ENCODE results near the gene EXOC3L1.

DNA sequence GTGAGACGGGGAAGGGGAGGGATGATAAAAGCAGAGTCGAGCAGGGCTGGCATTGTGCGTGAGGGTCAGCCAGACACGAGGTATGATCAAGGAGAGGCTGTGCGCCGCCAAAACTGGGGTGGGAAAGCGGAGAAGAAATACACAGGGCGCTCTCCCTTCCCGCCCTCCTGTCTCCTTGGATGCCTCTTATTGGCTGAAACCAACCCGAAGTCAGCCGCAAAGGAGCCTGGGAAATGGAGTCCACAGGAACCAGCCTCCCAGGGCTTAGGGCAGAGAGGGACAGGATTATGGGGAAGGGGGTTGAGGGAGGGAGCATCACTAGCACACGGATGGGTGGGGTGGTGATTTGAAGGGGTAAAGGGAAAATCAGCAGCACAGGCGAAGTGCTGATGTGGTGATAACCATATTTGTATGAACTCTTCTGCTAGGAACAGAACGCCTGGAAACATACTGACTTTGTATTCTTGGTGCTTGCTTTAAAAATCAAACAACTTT, 13.3 kb upstream of the CCDC113 start:
- PRO-cap = unidirectional peak, minus-strand start at position 169 of the sequence

GRCh38 chr16:58418386-58418978, 26.2 kb downstream of the GINS3 start:
- PRO-cap = no peak

DNA sequence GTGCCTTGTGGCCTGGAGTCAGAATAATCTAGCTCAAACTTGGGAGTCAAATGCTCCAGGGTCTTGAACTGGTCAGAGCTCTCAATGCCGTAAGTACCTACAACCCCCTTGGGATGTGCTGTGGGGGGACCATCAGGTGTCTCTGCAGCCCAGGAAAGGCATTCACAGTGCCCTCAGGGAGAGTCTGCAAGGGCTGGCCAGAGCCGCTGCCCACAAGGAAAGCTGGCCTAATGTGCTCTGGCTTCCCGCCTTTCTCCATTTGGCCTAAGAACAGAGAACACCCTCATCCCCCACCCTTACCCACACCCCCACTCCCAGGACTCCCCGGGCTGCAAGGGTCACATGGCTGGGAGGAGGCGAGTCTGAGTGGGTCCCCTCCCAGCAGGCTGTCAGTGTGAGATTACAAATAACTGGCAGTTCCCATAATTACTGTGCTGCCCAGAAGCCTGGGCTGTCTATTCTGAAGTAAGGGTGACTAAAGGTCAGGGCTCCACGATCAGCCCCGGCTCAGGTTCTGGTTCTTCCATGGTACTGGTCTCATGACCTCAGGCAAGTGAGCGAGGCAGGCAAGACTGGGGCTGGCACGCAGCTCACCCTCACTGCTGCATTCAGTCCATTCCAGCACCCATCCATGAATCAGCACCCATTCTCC, 41.7 kb downstream of the GINS3 start:
- PRO-cap = no peak

- PRO-cap = unidirectional peak, minus-strand start at chr16:58516089
Measured at GRCh38 chr16:58515658-58516405, 515 bp downstream of the SETD6 start.

DNA sequence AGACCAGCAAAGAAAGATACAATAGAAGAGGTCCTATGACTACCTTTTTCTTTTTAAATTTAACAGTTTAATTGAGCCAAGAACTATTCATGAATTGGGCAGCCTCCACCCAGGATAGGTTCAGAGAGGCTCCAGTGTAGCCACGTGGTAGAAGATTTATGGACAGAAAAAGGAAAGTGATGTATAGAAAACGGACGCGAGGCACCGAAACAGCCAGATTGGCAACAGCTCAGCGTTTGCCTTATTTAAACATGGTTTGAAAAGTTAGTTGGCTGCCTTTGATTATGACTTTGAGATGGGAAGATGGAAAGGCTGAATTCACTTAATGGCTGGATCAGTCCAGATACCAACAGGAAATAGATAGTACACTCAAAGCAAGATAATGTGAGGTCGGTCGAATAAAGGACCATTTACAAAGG, 147.6 kb upstream of the GOT2 start:
- PRO-cap = no peak

GRCh38 chr16:60203777-60204204, 1469.7 kb upstream of the GOT2 start:
- PRO-cap = no peak

GRCh38 chr16:60573345-60573803, 1462.9 kb downstream of the CDH8 start:
- PRO-cap = no peak

DNA sequence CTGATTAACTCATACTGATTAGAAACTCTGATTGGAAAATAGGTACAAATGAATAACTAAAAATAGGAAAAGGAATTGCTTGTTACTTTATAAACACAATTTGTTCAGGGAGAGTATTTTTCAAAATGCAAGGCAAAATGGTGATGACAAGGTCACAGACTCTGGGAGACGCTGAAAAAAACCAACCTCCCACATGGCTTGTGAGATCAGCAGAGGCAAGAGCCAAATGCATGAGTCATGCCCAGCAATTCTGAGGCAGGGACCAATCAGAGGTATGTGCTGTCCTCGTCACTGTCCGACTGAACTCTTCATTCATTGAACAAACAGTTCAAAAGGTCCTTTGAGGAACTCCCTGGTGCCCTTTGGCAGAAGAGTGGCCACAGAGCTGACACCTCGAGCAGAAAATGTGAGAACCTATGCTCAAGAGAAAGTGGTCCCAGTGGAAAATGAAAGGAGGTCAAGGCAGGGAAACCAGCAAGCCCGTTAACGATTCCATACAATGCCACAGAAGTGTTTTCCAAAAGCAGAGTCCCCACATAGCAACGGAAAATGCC, 51.0 kb downstream of the CDH11 start:
- PRO-cap = no peak

DNA sequence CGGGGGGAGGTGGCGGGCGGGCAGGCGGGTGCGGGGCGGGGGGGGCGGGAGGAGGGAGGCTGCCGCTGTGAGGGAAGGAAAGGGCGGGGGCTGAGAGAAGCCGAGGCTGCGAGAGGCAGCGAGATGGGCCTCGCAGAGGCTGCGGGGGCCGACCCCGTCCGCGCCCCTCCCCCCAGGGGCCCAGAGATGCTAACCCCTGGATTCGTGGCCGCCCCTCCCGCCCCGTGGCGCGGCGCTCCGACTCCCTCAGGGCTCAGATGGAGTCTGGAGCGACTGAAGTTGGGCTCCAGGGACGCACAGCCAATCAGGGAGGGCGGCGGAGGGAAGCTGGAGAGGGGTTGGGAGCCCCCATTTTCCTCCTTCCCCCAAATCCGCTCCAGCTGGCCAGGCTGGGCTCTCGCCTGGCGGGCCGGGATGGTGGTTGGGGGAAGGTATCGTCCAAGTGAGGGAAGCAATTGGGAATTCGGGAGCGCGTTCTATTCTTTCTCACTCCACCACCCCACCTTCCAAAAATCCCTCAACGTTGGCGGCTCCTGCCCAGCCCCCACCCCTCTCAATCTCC, 318 bp upstream of the CDH11 start:
- PRO-cap = bidirectional peak, plus-strand start at position 98 of the sequence, minus-strand start outside the sequence

GRCh38 chr16:65123944-65124154, 2.0 kb upstream of the CDH11 start:
- PRO-cap = no peak

DNA sequence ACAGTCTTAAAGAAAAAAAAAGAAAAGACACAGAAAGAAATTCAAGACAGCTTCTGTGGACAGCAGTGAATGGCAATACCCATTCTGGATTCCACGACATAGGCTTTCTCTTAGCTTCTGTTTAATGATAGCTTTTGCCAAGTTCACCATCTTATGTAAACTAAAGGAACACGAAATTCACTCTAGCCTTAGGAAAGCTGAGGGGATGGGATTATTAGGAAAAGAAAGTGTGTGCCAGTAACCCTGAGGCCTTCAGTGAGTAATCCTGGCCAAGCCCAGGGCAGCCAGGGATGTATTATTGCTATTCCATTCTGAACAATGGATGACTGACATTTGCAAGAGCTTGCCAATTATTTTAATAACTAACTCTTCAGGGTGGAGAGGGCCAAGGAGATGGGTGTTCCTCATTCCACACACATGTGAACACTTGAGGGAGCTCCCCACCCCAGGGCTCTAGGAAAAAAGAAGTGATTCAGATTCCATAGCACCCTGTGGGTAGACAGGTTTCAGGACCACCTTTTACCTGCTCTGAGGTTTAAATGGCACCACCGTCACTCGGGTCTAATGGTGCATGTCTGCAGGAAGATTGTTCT, 41.7 kb downstream of the TK2 start:
- PRO-cap = no peak

- PRO-cap = no peak
Measured at GRCh38 chr16:66524746-66525601, 24.9 kb downstream of the TK2 start.

DNA sequence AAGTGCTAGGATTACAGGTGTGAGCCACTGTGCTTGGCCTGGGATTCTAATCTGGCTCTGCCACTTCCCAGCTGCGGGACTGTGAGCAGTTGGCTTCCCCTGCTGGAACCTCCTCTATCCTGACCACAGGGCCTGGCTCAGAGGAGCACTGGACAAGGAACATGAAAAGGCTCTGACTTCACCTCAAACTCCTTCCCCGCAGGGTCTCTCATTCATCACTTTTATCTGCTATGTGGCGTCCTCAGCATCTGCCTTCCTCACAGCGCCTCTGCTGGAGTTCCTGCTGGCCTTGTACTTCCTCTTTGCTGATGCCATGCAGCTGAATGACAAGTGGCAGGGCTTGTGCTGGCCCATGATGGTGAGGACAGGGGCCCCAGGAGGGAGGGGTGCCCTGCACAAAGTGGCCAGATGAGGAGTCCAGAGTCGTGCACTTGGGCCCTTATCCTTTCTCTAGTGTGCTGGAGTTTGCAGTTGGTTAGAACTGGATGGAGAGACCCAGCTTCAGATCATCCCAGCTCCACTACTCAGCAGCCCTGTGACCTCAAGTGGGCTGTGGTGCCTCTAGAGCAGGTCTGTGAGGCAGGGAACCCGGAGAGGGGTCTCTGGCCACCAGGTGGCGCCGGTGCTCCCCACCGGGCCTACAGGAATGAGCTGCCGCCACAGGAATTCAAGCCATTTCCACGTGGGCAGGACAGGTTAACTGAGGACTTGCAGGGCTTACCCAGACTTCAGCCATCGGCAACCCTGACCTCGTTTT, 3.8 kb downstream of the CMTM3 start:
- PRO-cap = no peak

GRCh38 chr16:66615321-66615873, 10.9 kb downstream of the CMTM3 start:
- PRO-cap = no peak

GRCh38 chr16:66843946-66844272, 305 bp upstream of the CA7 start:
- PRO-cap = no peak

GRCh38 chr16:66899415-66900471, 18.9 kb downstream of the CDH16 start:
- PRO-cap = no peak

DNA sequence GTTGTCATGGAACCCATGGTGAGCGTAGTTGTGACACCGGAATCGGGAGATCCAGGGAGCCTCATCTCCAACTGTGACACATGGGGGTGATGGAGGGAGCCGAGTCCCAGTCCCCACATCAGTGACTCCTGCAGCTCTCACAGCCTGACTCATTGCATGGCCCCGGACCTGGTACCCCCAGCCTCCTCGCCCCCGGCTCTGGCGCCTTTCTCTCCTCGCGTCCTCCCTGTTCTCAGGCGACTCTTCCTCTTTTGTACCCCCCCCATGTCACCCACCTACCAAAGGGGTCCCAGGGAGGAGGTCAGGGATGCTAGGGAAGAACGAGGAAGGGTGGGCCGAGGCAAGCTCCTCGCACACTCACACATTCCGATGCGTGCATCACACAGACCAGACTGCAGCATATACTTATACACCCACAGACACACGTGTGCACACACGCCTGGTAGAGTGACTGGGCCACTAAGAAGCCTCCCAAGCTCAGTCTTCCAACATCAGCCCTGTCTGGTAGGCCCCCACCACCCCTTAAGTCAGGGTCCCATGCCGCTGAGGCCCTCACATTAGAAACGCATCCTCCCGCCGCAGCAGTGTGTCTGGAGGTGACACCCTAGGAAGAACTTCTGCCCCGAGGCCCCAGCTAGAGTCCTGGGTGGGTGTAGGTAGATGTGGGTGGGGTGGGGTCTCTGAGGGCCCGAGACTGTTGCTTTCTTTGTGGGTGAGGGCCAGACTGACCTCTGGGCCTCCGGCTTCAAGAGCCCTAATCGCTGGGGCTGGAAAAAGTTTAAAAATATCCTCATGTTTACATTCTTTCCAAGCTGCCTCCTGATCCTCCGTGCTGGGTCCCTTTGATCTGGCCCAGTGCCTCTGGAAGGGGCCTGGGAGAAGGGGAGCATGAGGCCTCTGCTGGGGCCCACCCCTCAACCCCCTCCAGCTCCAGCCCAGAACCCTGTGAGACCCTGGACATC, 13.9 kb downstream of the CDH16 start:
- PRO-cap = no peak

DNA sequence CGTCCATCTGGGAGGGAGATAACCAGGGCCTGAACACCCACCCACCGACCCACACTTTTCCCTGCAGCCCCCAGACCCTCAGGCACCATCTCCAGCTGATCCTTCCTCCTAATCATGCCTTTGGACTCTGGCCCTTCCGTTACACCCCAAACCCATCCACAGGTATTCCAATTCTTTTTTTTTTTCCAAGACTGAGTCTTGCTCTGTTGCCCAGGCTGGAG, 1.5 kb downstream of the CIAO2B start:
- PRO-cap = no peak

GRCh38 chr16:67177856-67178916, 5.6 kb downstream of the MATCAP1 start:
- PRO-cap = unidirectional peak, plus-strand start at chr16:67178204; unidirectional peak, plus-strand start at chr16:67178241; bidirectional peak, plus-strand start at chr16:67178337, minus-strand start at chr16:67178267

DNA sequence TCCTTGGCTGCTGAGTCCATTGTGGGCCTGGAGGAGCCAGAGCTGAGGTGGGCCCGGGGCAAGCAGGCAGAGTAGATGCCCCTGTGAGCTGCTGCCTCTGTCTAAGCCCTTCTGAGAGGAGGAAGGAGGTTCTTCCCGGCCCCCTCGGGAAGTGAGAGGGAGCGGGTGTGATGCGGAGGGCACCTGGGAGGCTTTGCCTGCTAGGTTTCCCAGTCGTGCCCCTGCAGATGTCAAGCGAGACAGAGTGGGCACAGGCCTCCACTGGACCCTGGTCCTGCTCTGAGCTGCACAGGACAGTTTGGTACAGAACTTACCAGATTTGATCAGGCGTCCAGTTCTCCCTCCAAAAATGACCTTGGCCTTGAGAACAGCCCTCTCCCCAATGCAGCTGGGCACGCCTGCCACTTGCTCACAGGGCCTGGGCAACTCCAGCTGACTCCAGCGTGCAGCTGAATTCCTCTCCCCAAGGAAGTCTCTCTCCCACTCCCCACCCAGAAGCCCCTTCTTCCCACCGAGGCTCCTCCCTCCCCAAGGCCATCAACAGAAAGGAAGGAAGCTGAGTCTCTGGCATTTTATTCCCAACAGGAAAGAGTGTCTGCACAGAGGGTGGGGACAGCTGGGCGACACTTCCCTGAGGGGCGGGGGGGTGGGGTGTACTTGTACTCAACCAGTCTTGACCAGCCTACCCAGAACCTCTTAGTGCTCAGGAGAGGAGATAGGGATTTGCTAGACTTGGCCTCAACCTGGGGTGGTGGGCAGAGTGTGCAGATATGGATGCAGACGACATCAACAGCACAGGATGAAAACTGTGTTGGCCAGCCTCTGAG, at the start of gene EXOC3L1:
TSS of gene EXOC3L1 (minus strand) at position 480 of the 827 bp plus-strand sequence.
- PRO-cap = no peak